Amniotic epithelial cell (primary cell): ENCODE results near the genes SNAP29, SDF2L1 and TOP3B.

GRCh38 chr22:20727315-20728000 is 46.5 kb upstream of the SERPIND1 start:
- RRBS = no CpG with 5 or more reads among the region's 20 CpGs

- RRBS = 1% methylated on average over 9 of the region's 60 CpGs
Observed at GRCh38 chr22:20858940-20859562, at the start of gene SNAP29. Gene SNAP29, plus strand, starts transcription at chr22:20859007.

- RRBS = 1% methylated on average over 30 of the region's 71 CpGs
Observed at GRCh38 chr22:20917651-20918510, 674 bp downstream of the CRKL start.

- RRBS = 3% methylated on average over 25 of the region's 65 CpGs
Observed at GRCh38 chr22:20956739-20957537, 10.1 kb upstream of the AIFM3 start.

DNA sequence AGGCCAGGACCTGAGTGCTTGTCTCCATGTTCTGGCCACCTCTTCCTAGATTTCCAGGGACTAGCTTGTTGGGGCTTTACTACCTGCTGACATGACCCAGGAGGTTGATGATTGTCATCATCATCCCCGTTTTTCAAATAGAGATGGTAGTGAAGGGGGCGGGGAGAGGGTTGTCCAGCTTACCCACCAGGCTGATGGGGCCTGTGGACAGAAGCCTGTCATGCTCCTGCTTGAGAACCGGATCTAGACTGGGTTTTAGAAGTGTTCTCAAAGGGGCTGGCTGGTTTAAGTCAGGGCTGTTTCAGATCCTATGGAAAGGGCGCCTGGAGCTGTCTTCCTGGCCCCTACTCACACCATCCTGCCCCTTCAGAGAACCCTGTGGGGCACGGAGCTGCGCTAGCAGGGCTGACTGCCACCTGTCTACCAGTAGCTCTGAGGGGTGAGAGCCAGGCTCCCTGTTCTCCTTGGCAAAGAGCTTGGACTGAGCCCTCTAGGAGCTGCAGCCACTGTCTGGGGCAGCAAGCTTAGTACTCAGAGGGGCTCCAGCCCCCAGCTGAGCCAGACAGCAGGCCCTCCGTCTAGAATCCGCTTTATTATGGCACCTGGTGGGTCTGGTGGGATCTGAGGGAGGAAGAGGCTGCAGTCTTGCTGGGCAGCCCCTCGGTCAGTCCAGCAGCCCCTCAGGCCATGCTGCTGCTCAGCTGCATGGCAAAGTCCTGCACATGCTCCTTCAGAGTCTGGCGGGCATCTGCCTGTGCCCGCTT is 2.5 kb downstream of the THAP7 start:
- RRBS = no CpG with 5 or more reads among the region's 11 CpGs

DNA sequence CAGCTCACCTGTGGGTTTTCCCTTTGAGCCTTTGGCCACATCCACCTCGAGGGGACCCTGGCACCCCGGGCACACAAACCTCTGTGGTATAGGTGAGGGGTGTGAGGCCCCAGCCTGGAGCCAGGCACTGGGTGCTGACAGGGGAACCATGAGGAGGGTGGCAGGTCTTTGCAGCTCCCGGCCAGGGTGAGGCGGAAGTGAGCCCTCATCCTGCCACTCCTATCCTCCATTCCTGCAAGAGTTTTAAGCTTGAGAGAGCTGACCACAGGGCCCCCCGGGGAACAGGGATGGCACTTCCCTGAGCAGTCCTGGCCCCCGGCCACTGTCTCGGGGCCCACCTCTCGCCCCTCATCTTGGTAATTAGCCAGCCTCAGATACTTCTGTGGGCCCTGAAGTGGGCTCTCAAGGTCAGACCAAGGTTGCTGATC is 19.1 kb upstream of the TMEM191C start:
- RRBS = no CpG with 5 or more reads among the region's 8 CpGs

GRCh38 chr22:21455789-21456162 is 11.4 kb upstream of the TMEM191C start:
- RRBS = no CpG with 5 or more reads among the region's 10 CpGs

DNA sequence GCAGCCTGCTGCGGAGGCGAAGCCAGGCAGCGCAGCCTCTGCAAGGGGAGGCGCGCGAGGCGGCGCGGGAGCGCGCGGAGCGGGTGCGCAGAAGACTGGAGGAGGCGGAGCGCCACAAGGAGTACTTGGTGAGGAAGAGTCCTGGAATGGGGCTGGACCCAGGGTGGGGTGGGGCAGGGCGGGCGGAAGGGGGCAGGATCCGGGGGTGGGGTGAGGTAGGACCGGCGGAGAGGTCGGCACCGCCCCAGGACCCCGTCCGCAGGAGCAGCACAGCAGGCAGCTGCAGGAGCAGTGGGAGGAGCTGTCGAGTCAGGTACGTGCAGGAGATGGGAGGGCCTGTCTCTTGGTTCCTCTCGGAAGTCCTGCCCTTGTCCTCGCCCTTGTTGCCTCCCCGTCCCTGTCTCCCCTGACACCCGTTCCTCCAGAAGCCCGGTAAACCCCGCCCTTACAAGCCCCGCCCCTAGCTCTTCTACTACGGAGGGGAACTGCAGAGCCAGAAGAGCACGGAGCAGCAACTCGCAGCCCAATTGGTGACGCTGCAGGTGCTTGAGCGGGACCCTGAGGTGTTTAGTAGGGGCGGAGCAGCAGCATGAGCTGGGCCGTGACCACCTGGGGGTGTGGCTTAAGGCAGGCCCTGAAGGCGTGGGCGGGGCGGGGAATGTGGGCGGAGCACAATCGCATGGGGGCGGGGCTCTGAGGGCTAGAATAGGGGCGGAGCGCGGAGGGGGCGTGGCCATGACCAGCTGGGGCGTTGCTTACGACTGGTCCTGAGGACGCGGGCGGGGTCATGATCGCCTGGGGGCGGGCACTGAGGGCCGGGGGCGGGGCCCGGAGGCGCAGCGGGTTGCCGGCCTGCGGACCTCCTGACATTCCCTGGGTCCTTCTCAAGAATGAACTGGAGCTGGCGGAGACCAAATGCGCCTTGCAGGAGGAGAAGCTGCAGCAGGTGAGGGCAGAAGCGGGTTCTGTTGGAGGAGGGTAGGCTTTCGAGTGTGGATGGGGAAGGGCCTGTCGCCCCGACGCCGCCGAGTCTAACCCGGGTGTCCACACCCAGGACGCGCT is 1.0 kb downstream of the TMEM191C start:
- RRBS = no CpG with 5 or more reads among the region's 77 CpGs

DNA sequence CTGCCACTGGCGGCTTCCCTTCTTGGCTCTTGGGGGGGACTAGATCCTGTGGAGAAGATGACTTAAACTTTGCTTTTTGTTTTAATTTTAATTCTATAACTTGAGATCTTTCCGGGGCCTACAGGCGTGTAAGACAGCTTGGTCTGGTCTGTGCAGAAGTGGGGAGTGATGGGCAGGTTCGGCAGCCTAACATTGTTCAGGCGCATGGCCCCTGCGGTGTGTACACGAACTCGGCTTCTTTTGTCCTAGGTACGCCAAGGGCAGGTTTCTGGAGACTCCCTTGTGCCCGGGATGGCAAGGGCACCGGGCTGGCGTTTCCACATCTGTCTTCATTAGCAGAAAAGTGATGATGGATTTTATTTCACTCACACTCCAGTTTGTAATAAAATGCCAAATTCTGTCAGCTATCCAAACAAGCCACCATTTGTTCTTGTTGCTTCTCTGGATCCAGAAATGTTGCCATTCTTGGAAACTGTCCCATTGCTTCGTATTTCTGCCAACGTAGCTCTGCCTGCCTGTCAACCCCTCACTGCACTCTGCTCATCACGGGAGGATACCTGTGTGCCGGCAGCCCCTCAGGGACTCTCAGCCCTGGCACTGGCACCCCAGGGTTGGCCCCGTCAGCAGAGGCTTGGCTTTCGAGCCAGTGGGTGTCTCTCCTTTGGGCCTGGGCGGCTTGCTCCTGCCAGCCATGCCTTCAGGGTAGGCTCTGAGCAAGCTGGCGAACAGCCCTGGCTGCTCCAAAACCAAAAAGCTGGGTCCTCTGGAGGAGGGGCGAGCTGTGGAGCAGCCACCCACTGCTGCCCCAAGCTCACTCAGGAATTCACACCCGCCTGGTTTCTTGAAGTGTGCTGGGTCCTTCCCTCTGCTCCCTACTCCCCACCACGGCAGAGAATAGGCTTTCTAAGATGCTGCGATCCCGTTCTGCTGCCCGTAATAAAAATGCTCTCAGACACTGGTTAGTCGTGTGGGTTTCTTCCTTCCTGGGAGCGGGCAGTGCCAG is 6.4 kb downstream of the YDJC start:
- RRBS = no CpG with 5 or more reads among the region's 28 CpGs

DNA sequence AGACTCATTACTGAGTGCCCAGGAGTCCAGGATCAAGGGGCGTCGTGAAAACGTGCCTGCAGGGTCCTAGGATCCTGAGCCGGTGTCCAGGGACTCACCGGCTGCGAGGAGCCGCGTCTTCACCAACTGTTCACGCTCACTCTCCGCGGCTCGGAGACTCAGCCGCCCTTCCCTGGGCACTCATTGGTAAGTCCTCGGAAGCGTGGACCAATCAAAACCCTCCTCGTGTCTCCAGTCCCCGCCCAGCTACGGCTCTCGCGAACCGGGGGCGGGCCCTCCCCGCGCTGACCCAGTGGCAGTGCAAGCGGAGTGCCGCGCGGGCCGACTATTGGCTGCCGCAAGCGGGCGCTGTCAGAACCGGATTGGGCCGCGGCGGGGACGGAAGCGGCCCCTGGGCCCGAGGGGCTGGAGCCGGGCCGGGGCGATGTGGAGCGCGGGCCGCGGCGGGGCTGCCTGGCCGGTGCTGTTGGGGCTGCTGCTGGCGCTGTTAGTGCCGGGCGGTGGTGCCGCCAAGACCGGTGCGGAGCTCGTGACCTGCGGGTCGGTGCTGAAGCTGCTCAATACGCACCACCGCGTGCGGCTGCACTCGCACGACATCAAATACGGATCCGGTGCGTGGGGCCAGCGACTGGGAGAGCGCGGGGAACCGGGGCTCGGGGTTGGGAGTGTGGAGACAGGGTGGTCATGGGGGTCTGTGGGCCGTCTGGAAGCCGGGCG is at the start of gene SDF2L1:
Gene SDF2L1 (plus strand): TSS at position 390 of the 717 bp plus-strand sequence.
- RRBS = 1% methylated on average over 39 of the region's 74 CpGs

- RRBS = no CpG with 5 or more reads among the region's 8 CpGs
Observed at GRCh38 chr22:21701520-21702305, 33.9 kb downstream of the YPEL1 start.

- RRBS = no CpG with 5 or more reads among the region's 14 CpGs
Observed at GRCh38 chr22:21762848-21763691, 27.5 kb upstream of the YPEL1 start.

- RRBS = no CpG with 5 or more reads among the region's 6 CpGs
Observed at GRCh38 chr22:21813802-21814240, 53.6 kb downstream of the MAPK1 start.

- RRBS = no CpG with 5 or more reads among the region's 5 CpGs
Observed at GRCh38 chr22:21836799-21837720, 30.4 kb downstream of the MAPK1 start.

DNA sequence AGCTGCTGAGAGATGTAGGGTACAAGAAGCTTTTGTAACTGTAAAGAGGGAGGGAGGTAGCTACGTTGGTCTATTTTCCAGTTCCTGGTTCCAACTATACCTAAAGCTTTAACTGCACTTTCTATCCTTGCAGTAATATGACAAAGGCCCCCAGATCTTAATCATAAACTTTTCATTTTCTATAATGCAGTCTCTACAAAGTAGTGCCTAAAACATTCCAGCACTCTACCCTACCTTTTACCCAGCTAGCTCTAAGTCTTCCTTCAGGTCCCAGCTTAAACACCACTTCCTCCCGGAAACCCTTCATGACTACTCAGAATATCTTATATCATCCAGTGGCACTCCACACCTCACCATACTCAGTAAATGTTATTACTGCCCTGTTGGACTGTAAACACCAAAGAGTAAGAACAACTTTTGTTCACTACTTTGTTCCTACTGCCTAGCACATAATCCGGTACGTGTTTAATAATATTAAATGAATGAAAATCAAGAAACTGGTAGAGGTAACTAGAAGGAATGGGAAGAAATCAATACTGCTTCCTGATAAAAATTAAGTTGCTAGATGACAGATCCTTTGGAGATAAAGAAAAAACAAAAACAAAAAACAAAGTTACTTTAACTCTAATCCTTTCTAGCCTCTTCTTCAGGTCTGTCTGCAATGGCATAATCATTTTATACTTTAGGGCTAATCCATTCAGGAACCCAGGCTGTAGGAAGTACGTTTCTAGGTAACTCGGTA is 9.0 kb downstream of the MAPK1 start:
- RRBS = no CpG with 5 or more reads among the region's 6 CpGs

DNA sequence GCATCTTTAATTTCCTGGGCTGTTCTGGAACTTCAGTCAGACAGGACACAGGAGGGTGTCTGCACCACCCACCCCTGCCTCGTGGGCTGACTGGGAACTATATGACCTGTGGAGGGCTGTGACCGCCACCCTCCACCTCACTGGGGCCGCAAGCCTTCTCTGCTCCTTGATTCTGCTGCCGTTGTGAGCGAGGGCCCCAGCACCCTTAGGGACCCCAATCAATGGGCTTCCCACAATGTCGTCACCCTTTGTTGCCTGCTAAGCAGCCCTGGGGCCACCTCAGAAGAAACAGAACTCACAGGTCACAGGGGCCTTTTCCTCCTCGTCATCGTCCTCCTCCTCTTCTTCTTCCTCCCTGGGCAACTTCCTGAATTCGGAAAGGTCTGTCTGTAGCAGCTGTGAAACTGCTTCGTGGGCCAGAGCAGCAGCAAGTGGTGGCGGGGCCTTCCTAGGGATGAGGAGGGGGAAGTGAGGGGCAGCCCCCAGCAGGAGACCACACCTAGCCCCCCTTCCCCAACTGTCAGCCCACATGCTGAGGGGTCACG is 13.3 kb downstream of the PPM1F start:
- RRBS = no CpG with 5 or more reads among the region's 12 CpGs

DNA sequence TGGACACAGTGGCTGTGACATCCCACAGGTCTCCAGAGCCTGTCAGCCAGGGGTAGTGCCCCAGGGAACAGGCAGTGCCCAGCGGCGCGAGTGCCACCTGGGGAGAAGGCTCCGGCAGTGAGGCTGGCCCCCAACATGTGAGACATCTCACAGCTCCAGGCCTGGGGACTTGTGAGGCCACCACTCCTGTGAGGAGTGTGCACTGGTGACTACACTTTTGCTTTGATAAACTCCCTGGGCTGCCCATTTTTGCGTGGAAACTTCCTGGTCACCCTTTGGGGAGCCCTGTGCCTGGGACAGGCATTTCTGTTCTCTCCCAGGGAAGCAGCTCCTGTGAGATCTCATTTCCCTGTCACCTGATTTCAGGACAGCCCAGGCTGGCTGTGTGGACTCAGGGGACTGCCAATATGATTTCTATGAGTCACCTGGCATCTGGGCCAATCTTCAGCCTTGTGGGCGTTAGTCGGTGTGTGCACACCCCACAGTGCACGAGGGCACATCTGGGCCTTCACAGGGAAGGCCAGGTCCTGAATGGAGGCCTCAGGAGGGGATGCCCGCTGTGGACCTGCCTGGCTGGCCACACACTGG is 9.1 kb upstream of the PPM1F start:
- RRBS = no CpG with 5 or more reads among the region's 9 CpGs

DNA sequence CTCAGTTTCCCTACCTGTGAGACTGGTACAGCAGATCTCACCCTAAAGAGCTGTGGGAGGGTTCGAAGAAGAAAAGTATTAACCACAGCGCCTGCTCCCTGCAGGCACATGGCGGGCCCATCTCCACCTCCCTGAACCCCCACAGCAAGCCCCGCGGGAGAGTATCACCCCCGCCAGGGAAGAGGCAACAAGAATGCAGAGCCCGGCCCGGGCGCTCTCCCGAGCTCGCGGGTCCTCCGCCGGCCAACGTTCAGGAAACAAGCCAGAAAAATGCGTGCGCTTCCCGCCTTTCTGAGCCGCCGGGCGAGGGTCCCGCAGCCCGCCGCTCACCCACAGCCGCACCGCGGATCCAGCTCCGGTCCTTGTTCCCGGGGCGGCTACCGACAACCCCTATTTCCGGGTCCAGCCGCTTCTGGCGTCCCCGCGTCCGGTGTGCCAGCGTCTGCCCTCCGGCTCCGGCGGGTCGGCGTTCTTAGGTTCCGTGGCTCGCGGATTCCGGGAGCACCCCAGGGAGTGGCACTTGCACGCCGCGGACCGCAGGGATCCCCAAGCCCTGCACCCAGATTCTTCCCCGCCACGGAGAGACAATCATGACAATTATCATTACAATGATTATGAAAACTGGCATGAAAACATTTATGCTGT is at the start of gene TOP3B:
Gene TOP3B (minus strand): TSS at position 388 of the 645 bp plus-strand sequence.
- RRBS = 2% methylated on average over 23 of the region's 53 CpGs

DNA sequence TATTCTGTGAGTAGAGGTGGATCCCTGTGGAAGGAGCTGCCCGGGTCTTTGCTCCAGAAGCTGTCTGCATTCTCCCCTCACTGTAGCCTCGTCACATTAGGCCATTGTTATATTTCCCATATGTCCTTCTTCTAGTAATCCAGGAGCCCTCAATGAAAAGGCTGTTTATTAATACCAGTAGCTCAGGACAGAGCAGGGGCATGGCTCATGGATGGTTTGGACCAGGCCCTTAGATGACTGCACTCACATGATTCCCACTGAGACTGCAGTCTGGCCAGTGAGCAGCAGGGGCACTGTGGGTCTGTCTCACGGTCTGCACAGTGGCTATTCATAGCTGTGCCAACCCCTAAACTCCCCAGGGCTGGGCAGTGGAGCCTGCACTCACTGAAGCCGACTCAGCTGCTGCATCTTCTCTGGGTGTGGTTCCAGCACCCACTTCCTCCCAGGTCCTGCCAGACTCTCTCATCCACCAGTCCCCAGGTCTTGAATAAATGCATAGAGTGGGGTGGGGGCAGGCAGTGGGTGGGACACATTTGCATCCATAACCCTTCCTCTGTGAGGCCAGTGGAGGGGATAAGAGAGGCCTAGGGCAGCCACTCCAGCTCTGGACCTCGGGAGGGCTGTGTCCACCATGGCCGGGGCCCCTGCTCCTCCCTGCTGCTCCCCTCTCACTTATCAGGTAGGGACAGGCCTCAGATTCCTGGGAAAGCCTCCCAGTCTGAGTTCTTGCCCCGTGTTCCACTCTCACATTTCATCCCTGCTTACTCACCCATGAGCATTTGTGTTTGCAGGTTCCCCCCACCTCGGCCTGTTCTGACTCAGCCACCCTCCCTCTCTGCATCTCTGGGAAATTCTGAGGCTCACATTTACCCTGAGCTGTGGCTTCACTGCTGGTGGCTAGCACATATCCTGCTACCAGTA is 128.5 kb upstream of the TOP3B start:
- RRBS = no CpG with 5 or more reads among the region's 8 CpGs

DNA sequence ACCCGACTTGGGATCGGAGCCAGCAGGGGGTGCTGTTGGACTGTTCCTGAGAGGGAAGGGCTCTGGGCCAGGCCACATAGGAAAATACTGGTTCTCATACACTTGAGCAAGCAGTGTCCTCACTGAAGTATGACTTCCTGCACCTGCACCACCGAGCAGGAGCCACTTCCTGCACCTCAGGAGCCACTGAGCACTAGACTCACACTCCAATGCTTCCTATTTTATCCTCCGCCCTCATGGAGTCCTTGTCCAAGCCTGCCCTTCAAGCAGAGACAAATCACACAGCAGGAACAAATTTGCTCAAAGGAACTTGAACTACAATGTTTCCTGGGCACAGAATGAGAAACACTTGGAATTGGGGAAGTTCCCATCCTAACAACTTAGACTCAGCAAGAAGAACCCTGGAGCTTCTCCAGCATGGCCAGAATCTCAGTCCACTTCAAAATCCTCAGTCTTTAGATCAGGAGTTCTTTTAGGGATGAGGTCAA is 36.6 kb upstream of the VPREB1 start:
- RRBS = no CpG with 5 or more reads among the region's 4 CpGs